ENCODE measurements around a stretch of chr5.

DNA sequence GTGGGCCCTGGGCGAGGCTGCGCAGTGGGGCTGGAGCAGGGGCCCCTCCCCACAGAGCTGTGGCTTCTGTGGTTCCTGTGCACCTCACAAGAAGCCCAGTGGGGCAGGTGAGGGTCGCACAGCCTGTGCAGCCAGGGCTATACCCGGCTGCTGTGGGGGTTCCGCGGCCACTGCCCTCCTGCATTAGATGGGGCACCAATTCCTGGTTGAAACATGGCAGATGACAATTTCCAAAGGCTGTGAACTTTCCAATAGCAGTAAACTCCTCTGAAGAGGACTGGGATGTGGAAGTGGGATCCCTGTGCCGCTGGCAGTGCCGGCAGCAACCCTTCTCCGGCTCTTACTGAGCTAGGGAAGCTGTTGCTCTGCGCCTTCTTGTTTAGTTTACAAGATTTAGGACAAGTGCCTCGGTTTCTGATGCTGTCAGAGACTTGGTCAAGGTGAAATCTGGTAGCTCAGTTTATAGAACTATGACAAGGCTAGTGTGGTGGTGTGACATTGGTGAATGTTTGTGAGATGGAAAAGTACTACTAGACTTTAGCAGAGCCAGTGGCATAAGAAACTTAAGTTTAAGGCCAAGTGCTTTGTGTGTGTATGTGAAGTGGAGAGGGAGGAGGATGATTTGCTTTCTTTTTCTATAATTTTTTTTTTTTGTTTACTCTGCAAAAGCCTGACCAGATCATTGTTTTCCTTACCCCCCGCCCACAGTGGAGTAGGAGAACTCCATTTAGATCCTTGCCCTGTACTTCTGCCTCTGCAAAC lies 75.6 kb downstream of the TRIO start:
- PRO-cap, 4 experiments = peak in 2 of 4 experiments; most common plus-strand start position 98 of the sequence (in 2); most common minus-strand start position 345 of the sequence (in 1)
- RAMPAGE, long total RNA, 4 experiments = no peak in any of the 4 experiments

GRCh38 chr5:14256929-14257777 lies 114.0 kb downstream of the TRIO start:
- PRO-cap, 4 experiments = no peak in any of the 4 experiments
- RAMPAGE, long total RNA, 4 experiments = no peak in any of the 4 experiments

GRCh38 chr5:14263710-14264191 lies 120.6 kb downstream of the TRIO start:
- PRO-cap, 4 experiments = no peak in any of the 4 experiments
- RAMPAGE, long total RNA, 4 experiments = no peak in any of the 4 experiments

DNA sequence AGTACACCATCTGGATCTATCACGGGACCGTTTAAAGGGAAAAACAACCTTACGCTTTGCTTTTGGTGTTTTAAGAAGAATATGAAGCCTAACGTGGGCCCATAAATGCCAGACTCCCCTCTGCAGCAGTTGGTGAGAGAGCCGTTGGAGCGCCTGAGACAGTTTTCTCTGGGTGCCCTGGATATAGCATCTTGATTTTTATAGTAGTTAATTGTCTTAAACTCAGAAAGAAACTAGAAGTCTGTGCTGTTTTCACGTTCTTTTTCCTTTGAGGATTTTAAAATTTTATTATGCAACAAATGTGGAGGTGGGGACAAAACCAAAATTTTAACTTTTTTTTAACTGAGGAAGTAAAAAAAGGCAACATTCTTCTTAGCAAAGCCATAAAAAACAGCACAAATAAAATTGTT lies 141.9 kb upstream of the OTULINL start:
- PRO-cap, 4 experiments = no peak in any of the 4 experiments
- RAMPAGE, long total RNA, 4 experiments = no peak in any of the 4 experiments

DNA sequence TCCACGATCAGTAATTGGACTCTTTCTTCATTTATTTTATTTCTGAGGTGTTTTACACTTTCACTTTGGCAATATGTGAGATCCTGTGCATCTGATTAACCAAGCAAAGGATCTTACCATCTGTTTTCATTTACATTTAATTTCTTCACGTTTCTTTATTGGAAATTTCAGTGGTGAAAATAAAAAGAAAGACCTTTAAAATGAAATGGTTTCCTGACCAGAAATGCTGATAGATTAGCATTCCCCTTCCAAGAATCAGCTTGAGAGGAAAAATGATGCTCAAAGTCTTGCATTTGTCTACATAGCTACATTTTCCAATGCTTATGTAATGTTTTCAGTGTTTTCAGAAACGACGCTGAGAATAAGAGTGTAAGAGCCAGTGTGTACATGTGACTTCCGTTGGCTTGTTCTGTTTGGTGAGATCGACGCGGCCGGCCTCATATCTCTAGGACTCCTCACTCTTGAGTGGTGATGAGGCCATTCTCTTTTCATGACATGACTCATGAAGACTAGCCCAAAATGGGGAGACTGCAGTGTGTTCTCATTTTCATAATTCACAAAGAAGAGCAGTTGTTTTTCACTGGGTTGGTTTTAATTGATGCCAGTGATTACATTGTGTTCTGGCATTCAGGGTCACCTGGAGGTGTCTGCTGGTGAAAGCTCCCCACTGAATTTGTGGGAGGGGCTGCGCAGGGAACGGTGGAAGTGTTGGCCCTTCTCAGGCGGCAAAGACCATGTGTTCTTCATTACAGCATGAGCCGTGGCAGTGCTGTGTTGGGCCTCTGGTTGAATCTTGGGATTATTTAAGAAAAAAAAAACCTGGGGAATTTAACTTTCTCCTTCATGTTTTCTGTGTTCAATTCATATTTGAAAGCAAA lies 131.6 kb upstream of the OTULINL start:
- PRO-cap, 4 experiments = no peak in any of the 4 experiments
- RAMPAGE, long total RNA, 4 experiments = no peak in any of the 4 experiments

- PRO-cap, 4 experiments = peak in 4 of 4 experiments; most common plus-strand start chr5:14534988 (in 4); most common minus-strand start chr5:14534933 (in 3)
- RAMPAGE, long total RNA, 4 experiments = no peak in any of the 4 experiments
Observed at GRCh38 chr5:14534672-14535073, 46.9 kb upstream of the OTULINL start.

DNA sequence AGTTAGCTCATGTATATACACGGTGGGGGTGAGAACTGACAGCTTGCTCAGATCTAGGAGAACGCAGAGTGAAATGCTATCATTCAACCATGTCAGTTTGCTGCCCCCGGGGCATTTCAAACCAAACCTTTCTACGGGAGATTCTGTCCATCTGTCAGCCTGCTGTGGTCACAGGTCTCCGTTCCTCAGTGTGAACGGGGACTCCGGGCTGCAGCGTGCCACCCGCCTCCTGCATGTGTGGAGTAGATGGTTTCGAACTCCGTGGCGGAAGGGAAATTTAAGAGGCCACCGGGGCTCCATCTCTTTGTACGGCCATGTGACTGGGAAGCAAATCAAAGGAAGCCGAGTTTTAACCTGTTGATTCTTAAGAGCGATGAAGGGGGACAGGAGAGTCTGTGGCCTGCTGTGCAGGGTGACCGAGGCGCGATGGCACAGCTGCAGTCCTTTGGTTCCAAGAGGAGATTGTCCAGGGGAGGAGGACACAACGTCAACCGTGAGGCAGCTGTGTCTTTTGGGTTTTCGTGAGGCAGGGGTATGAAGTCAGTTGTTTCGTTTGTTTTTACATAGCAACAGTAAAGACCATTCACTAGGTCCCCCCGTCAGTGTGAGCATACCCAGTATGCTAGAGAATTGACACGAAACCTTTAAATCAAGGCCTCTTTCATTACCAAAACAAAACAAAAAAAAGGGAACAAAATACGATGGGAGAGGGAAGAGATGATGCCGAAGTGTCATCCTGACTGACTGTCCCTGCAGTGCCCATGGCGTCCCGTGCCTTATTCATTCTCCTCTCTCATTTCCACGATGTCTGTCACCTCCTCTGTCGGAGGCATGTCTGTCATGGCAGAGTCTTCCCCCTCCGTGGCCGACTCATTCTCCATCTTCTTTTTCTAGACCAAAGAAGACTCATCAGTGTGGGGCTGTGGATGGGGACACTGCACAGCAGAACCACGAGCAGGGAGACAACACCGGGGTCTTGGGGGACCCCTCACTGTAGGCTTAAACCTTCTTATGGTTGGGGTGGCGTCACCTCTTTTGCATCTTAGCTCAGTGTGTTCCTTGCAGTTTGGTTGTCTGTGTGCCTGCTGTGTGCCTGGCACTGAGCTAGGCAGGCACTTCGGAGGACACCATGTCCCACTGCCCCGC lies 46.3 kb downstream of the OTULIN start:
- PRO-cap, 4 experiments = no peak in any of the 4 experiments
- RAMPAGE, long total RNA, 4 experiments = start-site peak on the plus strand in 1 of 4 experiments, centred at position 171 of the sequence, 13 reads per replicate; start-site peak on the minus strand in 1 of 4 experiments, centred at position 480 of the sequence, 30 reads per replicate

- PRO-cap, 4 experiments = no peak in any of the 4 experiments
- RAMPAGE, long total RNA, 4 experiments = no peak in any of the 4 experiments
Observed at GRCh38 chr5:14711567-14712454, 47.3 kb downstream of the OTULIN start.

- PRO-cap, 4 experiments = no peak in any of the 4 experiments
- RAMPAGE, long total RNA, 4 experiments = start-site peak on the minus strand in 2 of 4 experiments, at chr5:14849911-14850188 at its widest, 7 to 20 reads per replicate
Observed at GRCh38 chr5:14849702-14850458, 21.7 kb downstream of the ANKH start.

- PRO-cap, 4 experiments = peak in 1 of 4 experiments; most common plus-strand start chr5:14871315 (in 1); most common minus-strand start chr5:14871132 (in 1)
- RAMPAGE, long total RNA, 4 experiments = no peak in any of the 4 experiments
Observed at GRCh38 chr5:14870812-14871367, 688 bp downstream of the ANKH start.

DNA sequence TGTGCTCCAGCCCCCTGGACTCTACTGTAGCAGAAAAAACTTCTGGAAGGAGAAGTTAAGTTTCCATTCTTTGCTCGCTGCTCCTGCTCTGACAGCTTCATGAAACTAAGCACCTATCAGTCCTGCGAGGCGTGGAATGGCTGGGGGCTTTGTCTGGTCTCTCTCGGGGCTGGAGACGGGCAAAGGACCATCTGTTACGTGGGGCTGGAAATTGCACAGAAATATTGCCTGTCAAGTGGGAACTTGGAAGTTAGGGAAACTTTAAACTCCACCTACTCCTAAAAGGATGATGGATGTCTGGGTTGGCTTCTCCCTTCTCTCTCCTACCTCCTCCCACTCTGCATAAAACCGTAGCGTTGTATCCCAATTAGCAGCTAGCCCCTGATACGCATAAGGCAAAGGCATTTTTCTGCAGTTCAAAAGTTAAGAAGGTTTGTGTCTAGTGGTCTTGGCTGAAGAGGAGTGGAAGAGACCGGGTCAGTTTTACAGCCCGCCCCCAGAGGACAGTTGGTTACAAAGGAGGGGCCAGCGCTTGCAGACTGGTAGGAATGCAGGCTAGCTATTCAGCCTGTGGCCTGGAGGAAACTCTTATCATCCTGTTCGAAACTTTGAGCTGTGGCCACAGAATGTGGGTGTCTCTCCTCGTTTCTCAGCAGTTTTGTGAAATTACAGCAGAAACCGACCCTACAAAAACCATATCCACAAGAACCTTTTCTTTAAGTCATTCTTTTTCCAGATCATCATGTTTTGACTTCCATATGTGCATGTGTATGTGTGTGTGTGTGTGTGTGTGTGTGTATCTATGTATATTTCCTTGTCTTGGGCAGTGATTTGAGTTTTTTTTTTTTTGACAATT lies 1.3 kb downstream of the FBXL7 start:
- PRO-cap, 4 experiments = peak in 1 of 4 experiments; most common plus-strand start position 591 of the sequence (in 1); most common minus-strand start position 550 of the sequence (in 1)
- RAMPAGE, long total RNA, 4 experiments = no peak in any of the 4 experiments

DNA sequence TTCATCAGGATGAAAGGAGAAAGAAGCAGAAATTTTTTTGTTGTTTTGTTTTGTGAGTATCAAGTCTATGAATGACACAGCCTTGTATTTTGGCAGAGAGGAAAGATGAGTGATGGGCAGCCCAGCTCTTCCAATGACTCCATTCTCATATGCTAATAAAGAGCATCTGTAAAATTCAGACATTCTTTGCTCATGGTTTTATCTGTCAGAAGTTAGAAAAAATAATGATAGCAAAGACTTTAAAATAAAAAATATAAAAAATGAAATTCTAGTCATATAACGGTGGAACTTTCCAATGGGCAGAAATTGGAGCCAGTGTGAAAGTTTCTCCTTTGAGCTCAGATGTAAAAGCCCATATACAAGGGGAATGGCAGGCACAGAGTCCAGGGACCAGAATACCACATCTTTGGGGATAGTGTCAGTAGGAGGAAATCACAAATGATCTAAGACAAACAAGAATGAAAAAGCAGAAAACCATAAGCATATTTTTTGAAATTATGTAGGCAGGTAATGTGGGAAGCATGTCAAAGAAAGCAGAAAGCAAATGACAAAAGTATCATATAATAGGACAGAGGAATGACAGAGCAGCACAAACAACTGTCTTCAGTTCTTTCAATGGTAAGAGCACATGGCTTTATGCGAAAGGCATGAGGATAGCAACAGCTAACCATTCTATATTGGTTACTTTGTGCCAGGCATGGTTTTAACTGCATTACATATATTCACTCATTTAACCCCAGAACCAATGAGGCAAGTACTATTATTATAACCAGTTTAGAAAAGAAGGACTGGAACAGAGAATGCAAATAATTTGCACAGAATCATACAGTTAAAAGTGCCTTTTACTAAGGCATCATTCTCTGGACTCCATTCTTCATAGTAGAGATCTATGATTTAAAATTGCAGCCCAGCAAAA lies 137.2 kb downstream of the FBXL7 start:
- PRO-cap, 4 experiments = no peak in any of the 4 experiments
- RAMPAGE, long total RNA, 4 experiments = no peak in any of the 4 experiments

DNA sequence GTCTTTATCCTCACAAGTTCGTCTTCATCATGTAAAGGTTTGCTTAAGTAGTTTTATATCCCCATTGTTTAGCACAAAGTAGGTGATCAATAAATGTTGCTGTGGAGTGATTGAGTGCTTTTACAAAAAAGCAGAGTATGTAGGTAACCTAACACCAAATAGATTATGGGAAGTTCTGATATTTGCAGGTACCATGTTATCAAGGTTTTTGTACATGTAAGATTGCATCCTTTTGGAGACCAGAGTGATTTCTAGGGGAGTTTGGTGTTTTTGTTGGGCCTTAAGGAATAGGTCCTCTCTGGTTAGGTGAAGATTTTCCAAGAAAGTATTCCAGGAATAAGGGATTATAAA lies 196.9 kb downstream of the FBXL7 start:
- PRO-cap, 4 experiments = no peak in any of the 4 experiments
- RAMPAGE, long total RNA, 4 experiments = no peak in any of the 4 experiments

DNA sequence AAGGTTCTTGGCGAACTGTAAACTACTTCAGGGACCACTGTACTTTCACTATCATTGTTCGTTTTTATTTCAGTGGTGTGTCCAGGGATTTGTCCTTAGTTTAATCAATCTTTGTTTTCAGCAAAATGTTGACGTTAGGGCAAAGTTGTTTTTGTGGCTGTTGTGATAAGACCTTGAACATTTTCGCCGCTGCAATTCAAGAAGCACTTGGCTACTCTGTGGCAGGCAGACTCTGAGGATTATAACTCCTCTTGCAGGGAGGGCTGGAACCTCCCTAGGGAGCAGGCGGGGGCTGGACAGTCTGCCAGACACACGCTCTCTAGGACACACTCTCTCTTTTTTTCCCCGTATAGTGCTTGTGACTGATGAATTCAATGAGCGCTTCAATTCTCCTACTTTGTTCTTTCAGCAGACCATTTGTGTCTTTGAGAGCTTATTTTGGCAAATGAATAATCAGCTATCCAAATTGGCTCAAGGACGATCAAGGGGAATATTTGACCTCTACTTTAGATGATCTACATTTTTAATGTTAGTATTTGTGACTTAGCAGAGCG lies 252.9 kb downstream of the FBXL7 start:
- PRO-cap, 4 experiments = no peak in any of the 4 experiments
- RAMPAGE, long total RNA, 4 experiments = no peak in any of the 4 experiments

- PRO-cap, 4 experiments = no peak in any of the 4 experiments
- RAMPAGE, long total RNA, 4 experiments = no peak in any of the 4 experiments
Observed at GRCh38 chr5:15757516-15758602, 257.9 kb downstream of the FBXL7 start.

DNA sequence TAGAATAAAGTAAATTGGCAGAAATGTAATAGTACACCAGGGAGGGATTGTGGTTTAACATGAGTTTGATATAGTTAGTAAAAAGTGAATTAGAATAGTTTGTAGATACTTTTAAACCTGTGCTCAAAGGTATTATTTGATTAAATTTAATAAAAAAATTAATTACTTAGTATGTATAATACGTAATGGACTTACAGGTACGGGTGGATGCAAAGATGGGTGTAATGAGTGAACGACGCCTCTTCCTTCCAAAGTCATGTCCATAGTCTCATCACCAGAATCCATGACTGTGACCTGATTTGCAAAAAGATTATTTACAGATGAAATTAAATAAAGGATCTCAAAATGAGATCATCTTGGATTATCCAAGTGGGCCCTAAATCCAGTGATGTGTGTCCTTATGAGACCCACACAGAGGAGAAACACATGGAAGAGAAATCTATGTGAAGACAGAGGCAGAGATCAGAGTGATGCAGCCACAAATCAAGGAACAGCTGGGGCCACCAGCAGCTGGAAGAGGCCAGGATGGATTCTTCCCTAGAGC lies 286.7 kb downstream of the FBXL7 start:
- PRO-cap, 4 experiments = no peak in any of the 4 experiments
- RAMPAGE, long total RNA, 4 experiments = no peak in any of the 4 experiments

DNA sequence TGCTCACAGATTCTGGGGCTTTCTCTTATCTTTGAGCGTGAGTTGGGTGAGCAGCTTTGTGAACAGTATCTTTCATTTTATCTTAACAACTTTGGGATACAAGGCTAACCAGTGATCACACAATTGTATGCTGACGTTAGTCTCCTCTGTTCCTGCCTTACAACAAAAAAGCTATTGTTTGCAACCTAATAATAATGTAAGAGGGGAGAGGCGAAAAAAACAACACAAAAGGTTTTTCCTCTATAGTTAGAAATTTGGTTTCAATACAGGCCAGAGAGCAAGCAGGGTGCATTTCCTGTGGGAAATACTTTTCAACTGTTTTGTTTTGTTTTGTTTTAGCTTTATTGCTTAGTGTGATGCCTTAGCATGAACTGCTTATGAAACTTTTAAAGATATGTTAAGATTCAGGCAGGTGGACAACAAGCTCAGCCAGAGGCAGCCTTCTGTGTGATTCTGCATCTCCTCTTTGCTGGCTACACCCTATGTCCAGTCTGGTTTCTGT lies 294.7 kb downstream of the FBXL7 start:
- PRO-cap, 4 experiments = no peak in any of the 4 experiments
- RAMPAGE, long total RNA, 4 experiments = no peak in any of the 4 experiments

DNA sequence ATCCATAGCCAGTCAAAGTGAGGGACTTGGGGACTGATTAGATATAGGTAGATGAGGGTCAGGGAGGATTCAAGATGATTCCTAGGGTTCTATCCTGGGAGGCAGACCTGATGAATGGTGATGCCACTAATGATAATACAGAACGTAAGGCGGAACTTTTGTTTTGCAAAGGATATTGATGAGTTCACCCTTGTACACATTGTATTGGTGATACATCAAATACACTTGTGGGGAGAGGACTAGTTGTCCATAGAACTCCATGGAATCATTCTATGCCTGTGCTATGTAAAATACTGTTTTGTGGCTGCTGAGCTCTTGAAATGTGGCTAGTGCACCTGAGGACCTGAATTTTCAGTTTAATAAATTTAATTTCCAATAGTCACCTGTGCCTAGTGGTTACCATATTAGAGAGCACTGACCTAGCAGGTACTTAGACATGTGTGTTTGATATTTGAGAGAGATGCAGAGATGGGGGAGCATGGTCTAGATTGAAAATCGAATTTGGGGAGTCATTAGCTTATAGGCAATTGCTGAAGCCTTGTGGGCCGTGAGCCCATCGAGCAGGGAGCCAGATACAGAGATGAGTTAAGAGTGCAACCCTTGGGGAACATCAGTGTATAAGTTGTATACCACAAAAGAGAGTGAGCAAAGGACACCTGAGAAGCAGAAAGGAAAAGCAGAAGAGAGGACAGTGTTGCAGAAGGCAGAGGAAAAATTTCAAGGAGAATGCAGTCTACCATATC lies 263.5 kb downstream of the MARCHF11 start:
- PRO-cap, 4 experiments = no peak in any of the 4 experiments
- RAMPAGE, long total RNA, 4 experiments = no peak in any of the 4 experiments

GRCh38 chr5:16466048-16466654 lies 551 bp upstream of the ZNF622 start:
- PRO-cap, 4 experiments = no peak in any of the 4 experiments
- RAMPAGE, long total RNA, 4 experiments = no peak in any of the 4 experiments

DNA sequence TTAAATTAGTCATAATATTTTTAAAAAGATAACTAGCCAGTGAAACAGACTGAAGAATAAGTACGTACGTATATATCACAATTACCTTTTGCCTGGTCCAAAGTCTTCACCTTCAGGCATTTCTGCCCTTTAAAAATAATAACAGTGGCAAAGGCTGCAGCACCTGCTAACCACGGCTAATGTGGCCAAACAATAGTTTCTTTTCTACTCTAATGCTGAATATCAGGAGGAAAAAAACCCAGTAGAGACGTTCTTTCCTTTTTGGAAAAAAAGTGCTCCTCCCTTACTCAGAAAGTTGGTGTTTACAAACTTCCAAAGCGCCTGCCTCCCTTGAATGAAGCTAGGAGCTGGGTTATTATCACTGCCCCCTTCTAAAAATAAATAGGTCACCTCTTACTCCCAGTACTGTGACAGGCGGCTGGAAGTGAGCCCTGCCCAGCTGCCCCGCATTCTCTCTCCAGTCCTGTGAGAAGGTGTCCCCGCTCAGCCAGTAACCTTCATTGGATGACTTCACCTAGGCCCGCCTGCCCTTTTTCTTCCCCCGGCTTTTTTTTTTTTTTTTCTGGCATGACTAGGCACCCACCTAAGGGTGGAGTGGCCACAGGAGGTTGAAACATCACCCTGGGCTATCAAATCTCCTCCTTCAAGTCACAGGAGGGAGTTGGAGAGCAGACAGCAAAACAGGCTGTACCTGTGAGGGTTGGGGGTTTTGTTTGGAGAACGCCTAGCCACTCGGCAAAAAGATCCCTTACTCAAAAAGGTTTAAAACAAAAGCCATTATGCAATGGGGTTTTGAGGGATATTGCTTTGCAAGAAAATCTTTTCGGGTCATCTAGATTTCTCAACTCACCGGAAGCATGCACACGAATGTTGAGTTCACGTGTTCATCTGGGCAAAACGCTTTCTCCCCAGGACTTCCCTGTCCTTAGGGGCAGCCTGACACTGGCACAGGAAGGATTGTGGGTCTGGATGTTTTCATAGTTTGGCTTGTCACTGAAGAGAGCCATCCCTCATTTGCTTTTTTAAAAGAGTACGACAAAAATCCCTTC lies 43.2 kb upstream of the ZNF622 start:
- PRO-cap, 4 experiments = no peak in any of the 4 experiments
- RAMPAGE, long total RNA, 4 experiments = no peak in any of the 4 experiments